ENCODE measurements around a stretch of chr6.

GRCh38 chr6:138421527-138422152 lies 17.6 kb downstream of the HEBP2 start:
- PRO-cap, 10 experiments: no peak in any of the 10 experiments

GRCh38 chr6:138497260-138497729 lies 2.0 kb downstream of the NHSL1 start:
- PRO-cap, 10 experiments: peak in 1 of 10 experiments; most common plus-strand start chr6:138497391 (in 1); most common minus-strand start chr6:138497408 (in 1)

DNA sequence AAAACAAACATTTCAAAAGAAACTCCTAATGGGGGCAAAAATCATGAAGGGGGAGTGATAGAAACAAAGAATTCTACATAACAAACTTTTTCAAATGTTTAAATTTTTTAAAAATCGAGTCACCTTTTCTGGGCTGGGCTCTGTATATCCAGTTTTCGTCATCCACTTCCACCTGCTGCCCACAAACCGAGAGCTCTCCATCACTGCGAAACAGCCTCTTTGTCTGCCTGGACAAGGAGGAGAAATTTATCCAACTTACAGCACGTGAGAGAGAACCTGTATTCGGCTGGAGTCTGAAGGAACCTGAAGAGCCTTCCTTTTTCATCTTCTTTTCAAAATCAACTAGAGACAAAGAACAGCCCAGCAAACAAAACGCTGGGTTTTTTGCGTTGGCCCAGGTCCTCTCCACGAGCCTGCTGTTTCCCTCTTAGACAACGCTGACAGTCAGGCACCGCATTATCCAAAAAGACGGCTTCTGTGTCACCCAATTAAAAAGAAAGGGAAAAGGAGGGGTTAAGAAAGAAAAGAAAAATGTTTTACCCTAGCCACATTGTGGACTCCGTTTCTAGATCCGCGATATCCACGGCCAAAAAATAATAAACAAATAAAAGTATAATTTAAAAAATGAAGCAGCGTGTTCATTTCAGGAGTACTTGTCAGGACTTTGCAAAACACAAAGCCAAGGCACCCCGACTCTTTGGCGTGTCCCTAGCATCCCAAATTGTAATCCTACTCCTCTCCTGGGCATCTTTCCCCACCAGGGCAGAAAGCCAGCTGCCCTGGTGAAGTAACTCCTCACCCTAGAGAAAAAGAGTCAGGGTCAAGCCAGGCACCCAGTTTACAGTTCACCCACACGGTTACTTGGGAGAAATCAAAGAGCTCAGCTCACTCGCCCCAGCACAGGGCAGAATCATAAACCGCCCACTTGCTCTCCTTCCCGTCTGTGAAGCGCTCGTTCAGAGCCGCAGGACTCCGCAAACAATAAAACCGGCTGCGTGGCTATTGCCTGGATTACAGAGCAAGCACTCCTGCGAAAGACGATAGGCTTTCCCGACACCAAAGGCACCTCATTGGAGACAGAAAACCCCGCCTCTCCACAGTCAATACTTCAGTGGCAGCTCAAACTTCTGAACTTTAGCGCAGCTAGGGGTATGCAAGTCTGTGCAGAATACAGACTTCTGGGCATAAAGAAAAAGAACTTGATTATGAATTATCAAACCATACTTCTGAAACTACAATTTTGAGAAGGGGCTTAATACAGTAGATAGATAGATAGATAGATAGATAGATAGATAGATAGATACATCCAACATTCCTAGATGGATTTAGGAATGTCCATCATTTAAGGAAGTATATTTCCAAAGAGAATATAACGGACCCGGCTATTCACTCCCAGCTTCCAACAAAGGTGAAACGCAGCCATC lies 72.8 kb upstream of the NHSL1 start:
- PRO-cap, 10 experiments: peak in 10 of 10 experiments; most common minus-strand start position 945 of the sequence (in 7)

- PRO-cap, 10 experiments: peak in 1 of 10 experiments; most common plus-strand start chr6:138682852 (in 1)
Measured at GRCh38 chr6:138682562-138683141, 90.9 kb upstream of the CCDC28A start.

GRCh38 chr6:138972067-138972591 lies 15.9 kb downstream of the REPS1 start:
- PRO-cap, 10 experiments: no peak in any of the 10 experiments

DNA sequence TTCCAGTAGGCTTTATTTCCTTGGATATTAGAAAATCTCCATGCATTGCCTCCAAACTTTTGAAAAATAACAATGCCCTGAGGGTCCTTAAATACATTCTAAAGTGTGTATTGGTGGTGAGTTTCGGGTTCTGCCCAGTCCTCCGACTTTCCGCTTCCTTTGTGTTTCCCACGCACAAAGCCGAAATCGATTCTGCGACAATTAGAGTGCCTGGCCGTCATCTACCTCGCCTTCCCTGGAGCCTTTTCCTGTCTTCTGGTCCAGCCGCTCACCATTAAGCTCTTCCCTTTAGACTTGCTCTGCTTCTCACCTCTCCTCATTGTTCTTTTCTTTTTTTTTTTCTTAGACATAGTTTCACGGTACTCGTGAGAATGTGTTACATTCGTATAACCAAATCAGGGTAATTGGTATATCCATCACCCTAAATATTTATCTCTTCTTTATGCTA lies 1.3 kb downstream of the ABRACL start:
- PRO-cap, 10 experiments: no peak in any of the 10 experiments

GRCh38 chr6:139171688-139172173 lies 36.9 kb downstream of the HECA start:
- PRO-cap, 10 experiments: no peak in any of the 10 experiments

- PRO-cap, 10 experiments: no peak in any of the 10 experiments
Measured at GRCh38 chr6:139178124-139178575, 43.3 kb downstream of the HECA start.

GRCh38 chr6:139288435-139288948 lies 3.3 kb downstream of the TXLNB start:
- PRO-cap, 10 experiments: no peak in any of the 10 experiments

DNA sequence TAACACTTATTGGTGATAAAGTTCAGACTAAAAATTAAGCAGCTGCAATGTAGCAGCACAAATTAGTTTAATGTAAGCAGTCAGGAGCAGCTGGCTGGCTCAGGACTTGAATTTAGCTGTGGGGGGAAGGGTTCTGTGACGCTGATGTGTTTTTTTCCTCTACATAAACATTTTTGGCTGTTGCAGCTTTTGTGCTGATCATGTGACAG lies 100.3 kb upstream of the CITED2 start:
- PRO-cap, 10 experiments: no peak in any of the 10 experiments

DNA sequence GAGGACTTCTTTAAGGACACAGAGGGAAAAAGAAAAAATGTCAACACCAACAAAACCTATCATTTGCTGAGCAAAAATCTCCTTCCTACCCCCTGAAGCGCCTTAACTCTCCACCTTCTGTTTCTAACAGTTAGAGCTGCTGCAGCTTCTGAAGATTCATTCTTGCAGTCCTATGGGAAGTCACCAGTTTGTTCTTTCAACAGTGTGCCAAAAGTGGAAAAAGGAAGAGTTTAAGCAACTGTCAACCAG lies 172.6 kb upstream of the CITED2 start:
- PRO-cap, 10 experiments: no peak in any of the 10 experiments

DNA sequence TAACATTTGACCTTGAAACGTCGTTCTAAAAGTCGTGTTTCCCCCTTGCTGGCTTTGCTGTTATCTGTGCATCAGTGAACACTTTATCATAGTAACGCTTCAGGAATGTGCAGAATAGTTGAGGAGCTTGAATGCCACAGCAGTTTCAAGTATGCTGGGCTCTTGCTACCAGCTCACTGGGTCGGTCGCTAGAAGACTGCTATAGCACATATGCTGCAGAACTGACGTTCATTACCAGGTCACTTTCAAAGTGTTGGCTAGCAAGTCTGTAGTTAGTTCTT lies 334.5 kb upstream of the CITED2 start:
- PRO-cap, 10 experiments: no peak in any of the 10 experiments

DNA sequence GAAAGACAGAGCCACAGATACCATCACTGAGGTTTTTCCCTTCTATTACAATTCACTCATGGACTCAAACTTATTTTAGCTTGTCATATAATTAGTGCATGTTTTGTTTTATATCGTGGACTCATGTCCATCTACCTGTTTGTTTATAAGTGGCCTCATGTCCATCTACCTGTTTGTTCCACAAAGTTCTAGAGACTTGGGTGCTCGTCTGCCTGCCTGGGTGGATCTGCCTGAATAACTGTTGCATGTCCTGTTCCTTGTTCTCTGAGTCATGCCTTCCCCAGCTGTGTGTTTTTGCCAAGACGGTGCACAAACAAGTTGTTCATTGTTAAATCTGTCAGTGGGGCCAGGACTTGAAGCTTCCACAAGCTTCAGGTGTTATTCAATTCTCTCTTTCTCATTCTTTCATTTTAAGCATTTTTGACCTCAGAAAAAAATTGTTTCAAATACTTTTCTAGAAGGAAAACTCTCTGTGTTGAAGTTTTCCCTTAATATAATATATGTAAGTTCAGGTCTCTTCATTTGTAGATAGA lies 358.0 kb upstream of the CITED2 start:
- PRO-cap, 10 experiments: peak in 2 of 10 experiments; most common plus-strand start position 289 of the sequence (in 1); most common minus-strand start position 266 of the sequence (in 2)

- PRO-cap, 10 experiments: no peak in any of the 10 experiments
Measured at GRCh38 chr6:139853143-139853771, 478.8 kb upstream of the CITED2 start.

GRCh38 chr6:140049960-140050888 lies 675.8 kb upstream of the CITED2 start:
- PRO-cap, 10 experiments: no peak in any of the 10 experiments

DNA sequence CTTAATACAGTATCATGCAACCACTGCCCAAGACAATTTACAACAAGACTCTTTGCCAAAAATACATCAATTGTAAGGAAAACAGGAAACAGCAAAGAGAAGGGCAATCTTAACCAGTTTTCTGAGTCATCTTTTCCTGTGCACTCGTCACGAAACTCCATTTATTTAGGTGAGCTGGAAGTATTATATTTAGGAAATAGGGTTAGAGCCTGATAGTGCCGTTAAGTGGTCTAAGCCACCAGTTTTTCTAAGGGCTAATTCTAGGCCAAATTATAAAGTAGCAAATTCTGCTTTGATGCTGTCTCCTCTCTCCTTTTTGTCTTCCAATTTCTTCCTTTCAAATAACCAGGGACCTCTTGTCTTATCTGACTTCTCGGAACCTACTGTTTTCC lies 1197.8 kb upstream of the CITED2 start:
- PRO-cap, 10 experiments: no peak in any of the 10 experiments

DNA sequence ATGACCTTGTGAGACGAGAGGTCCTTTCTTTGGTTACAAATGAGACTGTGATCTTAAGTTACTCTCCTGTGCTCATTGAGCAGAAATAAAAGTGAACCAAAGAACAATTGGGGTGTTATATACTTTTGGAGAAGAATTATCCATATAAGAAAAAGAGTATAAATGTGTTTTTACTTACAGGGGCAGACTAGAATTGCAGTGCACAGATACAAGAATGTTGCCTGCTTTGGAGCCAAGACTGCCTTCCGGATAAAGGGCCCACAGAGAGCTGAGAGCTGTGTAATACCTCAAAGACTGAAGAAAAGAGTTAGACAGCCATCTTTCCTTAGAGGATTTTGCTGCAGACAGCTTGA lies 1235.4 kb upstream of the CITED2 start:
- PRO-cap, 10 experiments: no peak in any of the 10 experiments

DNA sequence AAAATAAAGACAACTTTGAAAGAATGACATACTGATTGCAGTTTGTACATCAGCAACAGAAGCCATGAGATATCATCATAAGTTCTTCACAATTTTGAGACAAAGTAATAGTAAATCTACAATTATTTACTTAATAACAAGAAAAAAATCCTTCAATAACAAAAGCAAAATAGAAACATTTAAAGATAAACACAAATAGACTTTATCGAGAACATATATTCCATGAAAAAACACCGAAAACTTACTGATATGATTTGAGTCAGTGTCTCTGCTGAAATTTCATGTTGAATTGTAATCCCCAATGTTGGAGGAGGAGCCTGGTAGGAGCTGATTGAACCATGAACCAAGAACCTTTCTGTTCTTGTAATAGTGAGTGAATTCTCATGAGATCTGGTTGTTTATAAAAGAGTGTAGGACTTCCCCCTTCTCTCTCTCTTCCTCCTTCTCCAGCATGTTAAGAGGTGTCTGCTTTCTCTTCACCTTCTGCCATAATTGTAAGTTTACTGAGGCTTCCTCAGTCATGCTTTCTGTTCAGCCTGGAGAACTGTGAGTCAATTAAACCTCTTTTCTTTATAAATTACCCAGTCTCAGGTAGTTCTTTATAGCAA lies 1289.2 kb upstream of the CITED2 start:
- PRO-cap, 10 experiments: no peak in any of the 10 experiments

GRCh38 chr6:141403662-141404181 lies 729.0 kb upstream of the GJE1 start:
- PRO-cap, 10 experiments: no peak in any of the 10 experiments

DNA sequence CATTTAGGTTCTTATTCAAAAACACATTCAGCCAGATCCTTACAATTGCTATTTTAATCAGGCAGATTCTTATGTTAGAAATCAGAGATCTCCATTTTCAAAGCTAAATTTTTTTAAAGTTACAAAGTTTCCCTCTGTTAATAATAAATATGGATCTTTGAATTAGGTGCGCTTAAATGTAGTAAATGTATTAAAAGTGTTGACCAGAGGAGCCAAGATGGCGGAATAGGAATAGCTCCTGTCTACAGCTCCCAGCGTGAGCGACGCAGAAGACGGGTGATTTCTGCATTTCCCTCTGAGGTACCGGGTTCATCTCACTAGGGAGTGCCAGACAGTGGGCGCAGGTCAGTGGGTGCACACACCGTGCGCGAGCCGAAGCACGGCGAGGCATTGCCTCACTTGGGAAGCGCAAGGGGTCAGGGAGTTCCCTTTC lies 386.9 kb upstream of the GJE1 start:
- PRO-cap, 10 experiments: peak in 1 of 10 experiments; most common plus-strand start position 206 of the sequence (in 1)